Measurements from ENCODE around the genes CYP2A6 and DMAC2.

GRCh38 chr19:40800677-40801268 lies 1.8 kb downstream of the EGLN2 start:
- PRO-cap = no peak
- RAMPAGE, long total RNA, 2 experiments = no peak in any of the 2 experiments

GRCh38 chr19:40809515-40810551 lies 10.8 kb downstream of the EGLN2 start:
- PRO-cap = no peak
- RAMPAGE, long total RNA, 2 experiments = no peak in any of the 2 experiments

DNA sequence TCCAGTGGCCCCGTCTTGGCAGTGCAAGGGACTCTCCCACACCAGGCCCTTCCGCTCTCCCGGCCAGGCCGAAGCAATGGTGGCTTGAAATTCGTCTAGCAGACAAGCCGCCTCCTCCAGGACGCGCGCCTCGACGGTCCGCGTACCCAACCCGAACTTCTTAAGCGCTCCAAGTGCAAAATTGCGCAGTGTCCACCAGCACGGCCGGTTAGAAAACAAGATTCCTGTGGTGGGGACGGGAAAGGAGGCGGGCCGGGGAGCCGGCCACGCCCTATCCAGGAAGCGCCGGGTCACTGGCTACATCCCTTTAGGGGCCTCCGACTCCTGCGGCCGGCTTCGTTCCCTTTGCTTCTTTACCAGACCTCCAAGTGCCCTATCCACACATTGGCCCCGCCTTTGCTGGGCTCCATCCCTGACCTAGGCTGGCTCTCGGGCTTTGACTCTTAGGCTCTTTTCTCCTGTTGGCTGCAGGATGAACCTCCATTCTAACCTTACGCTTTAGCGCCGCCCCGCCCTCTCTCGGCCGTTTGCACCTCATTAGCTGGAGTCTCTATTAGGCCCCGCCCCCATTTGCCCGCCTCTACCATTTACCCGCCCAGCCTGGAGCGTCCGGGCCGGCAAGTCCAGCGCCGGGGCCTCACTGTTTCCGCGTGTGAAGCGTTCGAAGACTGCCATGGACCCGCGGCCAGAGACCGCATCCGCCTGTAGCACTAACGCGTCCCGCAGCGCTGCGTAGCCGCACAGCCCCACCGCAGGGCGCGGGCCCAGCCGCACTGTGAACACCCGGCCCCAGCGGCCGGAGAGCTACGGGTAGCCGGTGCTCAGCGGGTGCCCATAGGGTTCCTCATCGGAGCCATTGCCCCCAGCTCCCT lies 11.8 kb downstream of the EGLN2 start:
- PRO-cap = bidirectional peak, plus-strand start at position 302 of the sequence, minus-strand start at position 162 of the sequence; bidirectional peak, plus-strand start at position 590 of the sequence, minus-strand start at position 347 of the sequence
- RAMPAGE, long total RNA, 2 experiments = start-site peak on the minus strand in 1 of 2 experiments, centred at position 229 of the sequence, 8 reads per replicate

GRCh38 chr19:40850130-40850934 lies at the start of gene CYP2A6:
Gene CYP2A6 (minus strand): TSS chr19:40850447.
- PRO-cap = no peak
- RAMPAGE, long total RNA, 2 experiments = no peak in any of the 2 experiments

- PRO-cap = no peak
- RAMPAGE, long total RNA, 2 experiments = no peak in any of the 2 experiments
Observed at GRCh38 chr19:40922265-40923188, 40.5 kb upstream of the CYP2A7 start.

DNA sequence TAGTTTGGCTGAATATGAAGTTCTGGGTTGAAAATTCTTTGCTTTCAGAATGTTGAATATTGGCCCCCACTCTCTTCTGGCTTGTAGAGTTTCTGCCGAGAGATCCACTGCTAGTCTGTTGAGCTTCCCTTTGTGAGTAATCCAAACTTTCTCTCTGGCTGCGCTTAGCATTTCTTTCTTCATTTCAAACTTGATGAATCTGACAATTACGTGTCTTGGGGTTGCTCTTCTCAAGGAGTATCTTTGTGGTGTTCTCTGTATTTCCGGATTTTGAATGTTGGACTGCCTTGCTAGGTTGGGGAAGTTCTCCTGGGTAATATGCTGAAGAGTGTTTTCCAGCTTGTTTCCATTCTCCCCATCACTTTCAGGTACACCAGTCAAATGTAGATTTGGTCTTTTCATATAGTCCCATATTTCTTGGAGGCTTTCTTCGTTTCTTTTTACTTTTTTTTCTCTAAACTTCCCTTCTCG lies 21.3 kb upstream of the CYP2B6 start:
- PRO-cap = no peak
- RAMPAGE, long total RNA, 2 experiments = no peak in any of the 2 experiments

DNA sequence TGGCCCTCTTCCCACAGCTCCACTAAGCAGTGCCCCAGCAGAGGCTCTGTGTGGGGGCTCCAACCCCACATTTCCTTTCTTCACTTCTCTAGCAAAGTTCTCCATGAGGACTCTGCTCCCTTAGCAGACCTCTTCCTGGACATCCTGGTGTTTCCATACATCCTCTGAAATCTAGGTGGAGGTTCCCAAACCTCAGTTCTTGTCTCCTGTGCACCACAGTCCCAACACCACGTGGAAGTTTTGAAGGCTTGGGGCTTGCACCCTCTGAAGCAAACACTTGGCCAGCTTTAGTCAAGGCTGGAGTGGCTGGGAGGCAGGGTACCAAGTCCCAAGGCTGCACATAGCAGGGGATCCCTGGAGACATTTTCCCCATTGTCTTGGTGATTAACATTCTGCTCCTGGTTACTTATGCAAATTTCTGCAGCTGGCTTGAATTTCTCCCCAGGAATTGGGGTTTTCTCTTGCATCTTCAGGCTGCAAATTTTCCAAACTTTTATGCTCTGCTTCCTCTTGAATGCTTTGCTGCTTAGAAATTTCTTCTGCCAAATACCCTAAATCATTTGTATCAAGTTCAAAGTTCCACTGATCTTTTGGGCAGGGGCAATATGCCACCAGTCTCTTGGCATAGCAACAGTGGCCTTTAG lies 10.3 kb upstream of the CYP2B6 start:
- PRO-cap = no peak
- RAMPAGE, long total RNA, 2 experiments = no peak in any of the 2 experiments

- PRO-cap = no peak
- RAMPAGE, long total RNA, 2 experiments = no peak in any of the 2 experiments
Observed at GRCh38 chr19:40982470-40983215, 8.4 kb upstream of the CYP2B6 start.

- PRO-cap = no peak
- RAMPAGE, long total RNA, 2 experiments = no peak in any of the 2 experiments
Observed at GRCh38 chr19:41167145-41167456, 25.9 kb upstream of the CYP2S1 start.

DNA sequence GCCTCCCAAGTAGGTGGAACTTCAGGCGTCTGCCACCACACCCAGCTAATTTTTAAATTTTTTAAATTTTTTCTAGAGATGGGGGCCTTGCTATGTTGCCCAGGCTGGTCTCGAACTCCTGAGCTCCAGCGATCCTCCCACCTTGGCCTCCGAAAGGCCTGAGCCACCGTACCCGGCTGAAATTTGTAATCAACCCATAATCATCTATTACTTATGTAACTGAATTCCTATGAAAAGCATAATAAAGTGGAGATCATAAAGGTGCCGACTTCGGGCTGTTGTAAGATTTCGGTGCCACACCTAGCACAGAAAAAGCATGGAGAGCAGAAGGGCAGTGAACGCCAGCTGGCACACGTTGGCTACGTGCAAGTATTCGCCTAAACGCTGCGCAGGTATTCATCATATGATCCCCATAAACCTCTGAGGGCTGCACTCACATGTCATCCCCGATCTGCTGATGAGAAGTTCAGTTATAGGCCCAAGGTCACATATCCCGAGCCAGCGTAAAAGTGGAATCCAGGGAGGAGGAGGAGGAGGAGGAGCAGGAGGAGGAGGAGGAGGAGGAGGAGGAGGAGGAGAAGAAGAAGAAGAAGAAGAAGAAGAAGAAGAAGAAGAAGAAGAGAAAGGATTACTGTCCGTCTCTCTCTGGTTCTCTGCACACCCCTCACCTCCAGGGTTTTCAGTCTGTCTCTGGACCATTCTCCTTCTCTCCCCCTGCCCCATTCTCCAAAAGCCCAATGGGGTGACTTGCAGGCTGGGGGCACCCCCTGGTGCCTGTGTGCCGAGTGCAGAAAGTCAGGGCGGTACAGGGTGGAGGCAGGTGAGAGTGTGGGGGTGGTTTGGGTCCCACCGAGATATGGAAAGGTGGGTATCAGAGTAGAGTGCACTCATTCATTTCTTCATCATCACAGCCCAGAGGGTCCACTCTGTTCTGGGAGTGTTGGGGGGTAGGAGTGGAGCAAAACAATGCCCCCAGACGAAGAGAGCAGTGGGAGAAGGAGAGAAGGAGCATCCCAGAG lies 18.6 kb upstream of the CYP2S1 start:
- PRO-cap = no peak
- RAMPAGE, long total RNA, 2 experiments = no peak in any of the 2 experiments

- PRO-cap = no peak
- RAMPAGE, long total RNA, 2 experiments = no peak in any of the 2 experiments
Observed at GRCh38 chr19:41219567-41219837, 479 bp downstream of the AXL start.

DNA sequence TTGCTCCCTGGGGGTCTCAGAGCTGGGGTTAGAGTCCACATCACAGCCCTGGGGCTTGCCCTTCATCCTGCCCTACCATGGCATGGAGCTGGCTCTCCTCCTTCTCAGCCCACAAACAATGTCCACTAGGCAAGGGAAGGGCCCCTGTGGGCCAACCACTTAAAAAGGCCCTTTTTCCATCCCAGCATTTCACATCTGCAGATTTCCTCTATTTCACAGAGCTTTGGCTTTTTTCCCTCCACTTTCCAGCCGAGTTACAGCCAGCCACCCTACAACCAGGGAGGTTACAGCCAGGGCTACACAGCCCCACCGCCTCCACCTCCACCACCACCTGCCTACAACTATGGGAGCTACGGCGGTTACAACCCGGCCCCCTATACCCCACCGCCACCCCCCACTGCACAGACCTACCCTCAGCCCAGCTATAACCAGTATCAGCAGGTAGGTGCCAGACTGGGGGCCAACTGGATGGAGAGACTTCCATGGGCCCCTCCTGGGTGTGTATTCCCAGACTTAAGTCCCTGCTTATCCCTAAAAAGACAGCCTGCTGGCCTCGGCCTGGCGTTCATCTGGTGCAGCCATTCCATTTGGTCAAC lies 4.4 kb upstream of the CCDC97 start:
- PRO-cap = no peak
- RAMPAGE, long total RNA, 2 experiments = no peak in any of the 2 experiments

GRCh38 chr19:41320277-41320521 lies 10.2 kb downstream of the CCDC97 start:
- PRO-cap = no peak
- RAMPAGE, long total RNA, 2 experiments = no peak in any of the 2 experiments

GRCh38 chr19:41331476-41332531 lies 21.8 kb downstream of the CCDC97 start:
- PRO-cap = no peak
- RAMPAGE, long total RNA, 2 experiments = no peak in any of the 2 experiments

DNA sequence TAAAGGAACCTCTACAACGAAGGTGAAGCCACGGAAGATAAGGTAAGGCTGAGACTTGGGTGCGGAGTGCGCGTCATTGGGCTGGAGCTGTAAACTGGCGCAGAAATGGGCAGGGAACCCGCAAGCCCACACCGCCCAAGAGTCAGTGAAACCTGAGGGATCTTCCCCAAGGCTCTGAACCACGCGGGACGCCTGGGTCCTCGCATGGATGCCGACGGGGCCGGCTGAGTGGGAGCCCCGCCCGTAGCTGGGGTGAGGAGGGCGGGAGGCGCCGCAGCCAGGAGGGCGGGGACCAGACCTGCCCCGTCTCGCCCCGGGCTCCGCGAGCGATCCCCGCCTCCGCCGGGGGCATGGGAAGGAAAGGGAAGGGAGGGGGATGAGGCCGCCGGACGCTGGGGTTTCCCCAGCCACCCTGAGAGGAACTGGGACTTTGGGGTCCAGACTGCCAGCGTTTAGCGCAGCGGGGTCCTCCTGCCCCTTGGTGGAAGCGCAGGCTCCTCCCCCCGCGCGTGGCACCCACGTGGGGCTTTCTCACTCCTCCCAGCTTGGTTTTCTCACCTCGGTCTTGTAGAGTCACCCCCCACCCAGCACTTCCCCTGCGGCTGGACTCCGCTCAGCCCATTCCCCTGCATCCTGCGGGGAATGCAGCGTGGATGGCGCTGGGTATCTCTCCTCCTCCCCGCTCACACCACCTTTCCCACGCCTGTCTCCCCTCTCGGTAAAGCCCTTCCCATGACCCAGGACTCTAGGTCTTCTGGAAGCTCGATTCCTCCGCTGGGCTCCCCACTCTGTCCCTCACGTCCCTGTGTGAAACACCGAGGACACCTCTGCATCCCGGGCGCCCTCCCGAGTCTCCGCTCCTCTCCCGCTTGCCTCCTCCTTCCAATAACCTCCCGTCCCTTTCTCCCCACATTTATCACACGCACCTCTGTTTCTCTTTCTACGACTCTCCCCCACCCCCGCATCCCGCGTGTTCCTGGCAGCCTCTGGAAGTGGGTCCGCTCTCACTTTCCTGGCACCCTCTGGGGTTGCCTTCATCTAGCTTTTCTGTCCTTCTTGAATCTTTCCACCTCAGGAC lies 2.2 kb downstream of the TGFB1 start:
- PRO-cap = bidirectional peak, plus-strand start at position 388 of the sequence, minus-strand start at position 230 of the sequence; bidirectional peak, plus-strand start at position 590 of the sequence, minus-strand start at position 424 of the sequence
- RAMPAGE, long total RNA, 2 experiments = no peak in any of the 2 experiments

- PRO-cap = no peak
- RAMPAGE, long total RNA, 2 experiments = no peak in any of the 2 experiments
Observed at GRCh38 chr19:41354576-41354860, 796 bp upstream of the TGFB1 start.

- PRO-cap = no peak
- RAMPAGE, long total RNA, 2 experiments = no peak in any of the 2 experiments
Observed at GRCh38 chr19:41424492-41425630, 2.3 kb downstream of the B3GNT8 start.

DNA sequence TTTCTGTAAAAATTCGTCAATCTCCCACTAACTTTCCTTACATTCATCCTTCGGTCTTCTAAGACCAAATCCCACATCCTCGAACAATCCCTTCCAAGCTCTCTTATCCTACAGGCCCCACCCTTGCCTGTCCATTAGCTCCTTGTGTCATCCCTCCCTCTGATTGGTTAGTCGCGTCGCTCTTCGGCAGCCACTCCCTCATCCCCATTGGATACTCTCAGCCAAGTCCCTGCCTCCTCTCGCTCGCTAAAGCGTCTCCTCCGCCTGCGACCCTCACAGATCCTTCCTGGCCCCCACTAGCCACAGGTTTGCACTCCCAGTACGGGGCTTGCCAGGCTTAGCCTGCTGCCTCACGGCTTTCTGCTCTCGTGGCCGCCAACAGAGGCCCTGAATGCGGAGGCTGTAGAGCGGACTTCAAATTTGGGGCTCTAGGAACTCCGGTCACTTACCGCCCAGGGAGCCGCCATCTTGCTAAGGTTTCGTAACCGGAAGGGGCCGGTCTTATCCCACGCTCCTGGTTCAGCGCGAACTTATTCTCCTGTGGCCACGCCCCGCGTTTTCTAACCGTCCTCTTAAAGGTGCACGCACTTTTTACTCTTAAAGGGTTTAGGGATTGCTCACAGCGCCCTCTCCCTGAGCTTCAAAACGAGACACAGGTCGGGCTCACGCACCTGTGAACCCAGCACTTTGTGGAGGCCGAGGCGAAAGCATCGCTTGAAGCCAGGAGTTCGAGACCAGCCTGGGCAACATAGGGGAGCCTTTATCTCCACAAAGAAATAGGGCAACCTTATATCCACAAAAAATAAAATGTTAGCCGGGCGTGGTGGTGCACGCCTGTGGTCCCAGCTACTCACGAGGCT lies at the start of gene DMAC2:
DMAC2 (minus strand) TSS at position 480 of the 860 bp plus-strand sequence.
- PRO-cap = bidirectional peak, plus-strand start at position 276 of the sequence, minus-strand start at position 105 of the sequence; unidirectional peak, minus-strand start at position 478 of the sequence
- RAMPAGE, long total RNA, 2 experiments = start-site peak on the minus strand in 2 of 2 experiments, centred at positions 477 to 478 of the sequence, 459 to 526 reads per replicate

DNA sequence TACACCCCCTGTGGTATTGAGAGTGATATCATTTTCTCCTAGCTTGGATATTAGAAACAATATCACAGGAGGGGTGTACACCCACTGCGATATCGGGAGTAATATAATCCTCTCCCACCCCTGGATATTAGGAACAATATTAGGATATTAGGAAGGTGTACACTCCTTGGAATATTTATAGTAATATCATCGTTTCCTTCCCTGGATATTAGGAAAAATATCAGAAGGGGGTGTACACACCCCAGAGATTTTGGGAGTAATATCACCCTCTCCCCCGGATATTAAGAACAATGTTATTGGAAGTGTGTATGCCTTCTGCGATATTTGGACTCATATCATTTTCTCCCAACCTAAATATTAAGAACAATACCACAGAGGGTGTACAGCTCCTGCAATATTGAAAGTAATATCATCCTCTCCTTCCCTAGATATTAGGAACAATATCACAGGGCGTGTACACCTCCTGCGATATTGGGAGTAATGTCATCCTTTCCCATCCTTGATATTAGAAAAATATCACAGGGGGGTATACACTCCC lies 24.6 kb downstream of the ERICH4 start:
- PRO-cap = no peak
- RAMPAGE, long total RNA, 2 experiments = no peak in any of the 2 experiments

DNA sequence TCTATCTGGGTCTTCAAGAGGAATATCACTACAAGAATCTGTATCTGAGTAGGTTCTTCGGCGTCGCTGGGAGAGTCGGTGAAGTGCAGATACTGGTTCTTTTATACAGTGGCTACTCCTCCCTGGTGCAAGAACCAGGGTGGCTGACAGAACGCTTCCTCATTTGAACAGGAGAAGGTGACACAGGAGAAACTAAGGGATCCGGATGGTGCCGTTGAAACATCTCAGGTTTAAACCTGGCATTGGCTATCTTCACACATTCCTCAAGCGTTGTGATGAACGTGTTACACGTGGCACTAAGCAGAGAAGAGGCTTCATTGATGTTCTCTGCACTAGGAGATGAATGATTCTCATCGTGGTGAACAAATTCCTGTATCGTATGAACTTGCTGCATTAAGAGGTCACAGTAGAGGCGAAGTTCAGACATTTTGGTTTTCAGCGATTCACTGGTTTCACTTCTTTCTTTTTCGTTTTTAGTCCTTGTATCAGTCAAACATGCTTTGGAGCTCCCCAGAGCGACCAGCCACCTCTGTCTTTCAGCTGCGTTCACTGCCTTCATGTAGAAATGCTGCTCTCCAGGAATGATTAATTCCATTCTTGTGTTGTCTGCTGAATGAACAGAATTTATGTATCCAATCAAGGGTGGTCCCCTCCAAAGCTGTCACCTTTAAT lies 54.7 kb upstream of the CEACAM21 start:
- PRO-cap = no peak
- RAMPAGE, long total RNA, 2 experiments = no peak in any of the 2 experiments

Data from right atrium auricular region (tissue), 2 donors.